Amniotic epithelial cell (primary cell): ENCODE measurements around the gene NBAS.

DNA sequence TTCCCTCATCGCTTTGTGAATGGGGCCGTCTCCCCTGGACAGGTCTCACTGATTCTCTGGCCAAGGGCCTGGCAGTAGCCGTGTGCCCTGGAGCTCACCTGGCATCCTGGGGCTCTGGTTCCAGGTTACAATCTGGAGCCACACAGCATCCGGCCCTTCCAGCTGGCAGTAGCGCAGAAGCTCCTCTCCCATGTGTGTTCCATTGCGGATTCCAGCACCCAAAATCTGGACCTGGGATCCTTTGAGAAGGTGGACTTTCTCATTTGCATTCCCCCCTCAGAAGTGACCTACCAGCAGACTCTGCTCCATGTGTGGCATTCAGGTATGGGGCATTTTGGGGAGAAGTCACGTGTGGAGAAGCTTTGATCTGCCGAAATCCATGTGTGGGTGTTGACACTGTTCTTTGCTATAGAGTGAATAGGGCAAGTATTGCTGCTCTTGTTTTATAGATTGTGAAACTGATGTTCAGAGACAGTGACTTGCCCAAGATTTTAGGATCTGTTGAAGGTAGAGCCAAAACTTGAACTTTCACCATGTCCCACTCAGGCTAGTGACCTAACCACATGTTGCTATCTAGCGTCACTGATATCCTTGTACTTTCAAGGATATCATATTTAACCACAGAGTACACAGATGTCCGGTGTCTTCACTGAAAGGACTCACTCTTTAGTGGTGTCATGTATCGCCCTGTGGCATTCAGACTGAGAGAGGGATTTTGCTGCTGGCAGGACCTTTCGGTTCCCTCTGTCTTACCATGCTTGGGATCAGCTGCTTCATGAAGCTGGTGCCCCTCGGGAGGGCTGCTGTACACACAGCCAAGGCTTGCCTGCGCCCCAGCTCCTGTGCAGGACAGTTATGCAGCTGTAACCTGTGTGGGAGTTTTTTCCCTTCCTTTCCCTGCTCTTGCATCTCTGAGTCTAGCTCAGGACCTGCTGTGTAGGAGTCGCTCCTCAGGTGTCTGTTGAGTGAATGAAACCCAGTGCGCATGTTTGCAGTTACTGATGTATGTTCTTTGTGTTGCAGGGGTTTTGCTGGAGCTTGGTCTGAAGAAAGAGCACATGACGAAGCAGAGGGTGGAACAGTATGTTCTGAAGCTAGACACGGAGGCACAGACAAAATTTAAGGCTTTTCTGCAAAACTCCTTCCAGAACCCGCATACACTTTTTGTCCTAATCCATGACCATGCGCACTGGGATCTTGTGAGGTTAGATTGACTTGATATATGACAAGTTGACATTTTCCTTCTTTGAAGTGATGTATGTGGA is 64.2 kb downstream of the GREB1 start:
- RRBS = no CpG with 5 or more reads among the region's 20 CpGs

DNA sequence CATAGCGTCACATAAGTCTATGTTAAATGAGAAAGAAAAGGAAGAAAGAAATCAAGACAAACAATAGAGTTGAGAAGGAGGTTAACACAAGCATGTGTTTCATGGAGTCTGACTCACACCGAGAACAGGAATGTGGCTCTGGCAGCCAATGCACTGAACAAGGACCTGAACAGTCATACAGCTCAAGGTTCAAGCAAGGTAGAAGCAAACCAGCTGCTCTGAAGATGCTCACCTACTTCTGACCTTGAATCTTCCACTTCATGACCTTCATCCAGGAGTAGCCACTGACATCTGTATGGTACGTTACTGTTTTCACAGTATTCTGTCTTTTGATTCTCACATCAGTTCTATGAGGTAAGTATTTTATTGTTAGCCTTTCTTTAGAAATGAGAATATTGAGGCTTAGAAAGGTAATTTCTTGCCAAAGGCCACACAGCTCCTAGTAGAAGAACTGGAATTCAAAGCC is 36.1 kb upstream of the LPIN1 start:
- RRBS = no CpG with 5 or more reads among the region's 3 CpGs

DNA sequence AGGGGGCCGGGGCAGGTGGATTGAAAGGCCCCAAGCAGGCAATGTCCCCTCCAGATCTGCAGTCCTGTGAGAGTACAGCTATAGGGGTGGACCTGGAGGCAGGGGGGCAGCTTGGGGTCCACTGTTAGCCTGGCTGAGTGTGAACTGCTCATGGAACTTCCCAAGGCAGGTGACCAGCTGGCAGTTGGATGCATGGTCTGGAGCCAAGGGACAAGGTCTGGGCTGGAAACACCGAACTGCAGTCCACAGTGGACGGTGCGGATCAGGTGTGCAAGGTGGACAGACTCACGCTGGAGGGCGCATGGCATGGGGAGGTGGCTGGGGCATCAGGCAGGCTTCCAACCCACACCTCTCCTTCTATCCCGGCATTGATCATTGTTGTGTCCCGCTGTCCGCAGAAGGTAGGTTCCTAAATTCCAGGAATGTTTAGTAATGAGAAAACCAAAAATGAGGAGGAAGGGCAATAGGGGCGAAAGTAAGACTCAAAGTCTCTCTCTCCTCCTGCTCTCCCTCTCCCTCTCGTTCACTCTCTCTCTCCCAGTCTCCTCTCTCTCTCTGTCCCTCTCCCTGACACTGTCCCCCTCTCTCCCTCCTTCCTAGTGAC is 30.4 kb upstream of the LPIN1 start:
- RRBS = no CpG with 5 or more reads among the region's 11 CpGs

DNA sequence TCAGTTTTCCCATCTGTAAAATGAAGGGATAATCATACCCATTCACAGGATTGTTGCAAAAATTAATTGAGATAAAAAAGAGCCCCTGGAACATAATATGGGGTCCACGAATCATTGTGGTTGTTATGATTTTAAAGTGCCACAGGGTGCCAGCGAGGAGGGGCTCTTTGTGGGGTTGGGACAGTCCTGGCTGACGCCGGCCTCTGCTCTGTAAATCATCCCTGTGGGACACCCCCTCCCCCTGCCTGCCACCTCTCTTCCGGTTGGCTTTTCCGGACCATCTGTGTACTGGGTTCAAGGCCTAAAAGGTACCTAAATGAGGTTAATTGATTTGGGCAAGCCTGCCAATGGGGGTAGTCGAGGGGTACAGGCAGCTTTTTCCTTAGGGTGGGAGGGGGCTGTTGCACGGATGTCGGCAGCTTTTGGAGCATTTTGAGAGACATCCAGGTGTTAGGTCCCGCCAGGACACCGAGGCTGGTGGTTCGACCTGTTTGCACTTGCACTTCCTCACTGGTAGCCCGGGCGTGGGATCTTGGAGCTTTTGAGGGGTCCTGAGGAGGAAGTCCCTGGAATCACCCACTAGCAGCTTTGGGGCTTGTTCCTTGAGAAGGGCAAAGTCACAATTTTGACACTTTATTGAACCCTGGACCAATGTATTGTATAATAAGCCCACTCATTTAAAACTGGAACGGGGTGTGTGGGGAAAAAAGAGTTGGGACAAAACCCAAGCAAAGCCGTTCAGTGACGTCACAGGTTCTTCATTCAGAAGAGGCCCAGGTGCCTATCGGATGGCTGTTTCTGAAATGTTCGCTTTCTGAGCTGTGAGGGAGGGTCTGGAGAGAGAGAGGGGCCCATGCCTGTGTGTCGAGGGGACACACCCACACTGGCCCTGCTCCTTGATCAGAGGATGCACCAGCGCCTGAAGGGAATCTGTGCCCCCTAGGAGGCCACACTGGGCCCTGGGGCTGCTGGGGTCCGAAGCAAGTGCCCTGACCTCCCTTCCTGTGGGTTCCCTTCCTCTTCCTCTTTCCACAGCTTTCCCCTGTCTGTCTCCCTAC is 2.3 kb downstream of the LPIN1 start:
- RRBS = 32% methylated on average over 2 of the region's 22 CpGs

- RRBS = no CpG with 5 or more reads among the region's 14 CpGs
These were observed 4.2 kb downstream of the LPIN1 start for GRCh38 chr2:11750189-11751514.

DNA sequence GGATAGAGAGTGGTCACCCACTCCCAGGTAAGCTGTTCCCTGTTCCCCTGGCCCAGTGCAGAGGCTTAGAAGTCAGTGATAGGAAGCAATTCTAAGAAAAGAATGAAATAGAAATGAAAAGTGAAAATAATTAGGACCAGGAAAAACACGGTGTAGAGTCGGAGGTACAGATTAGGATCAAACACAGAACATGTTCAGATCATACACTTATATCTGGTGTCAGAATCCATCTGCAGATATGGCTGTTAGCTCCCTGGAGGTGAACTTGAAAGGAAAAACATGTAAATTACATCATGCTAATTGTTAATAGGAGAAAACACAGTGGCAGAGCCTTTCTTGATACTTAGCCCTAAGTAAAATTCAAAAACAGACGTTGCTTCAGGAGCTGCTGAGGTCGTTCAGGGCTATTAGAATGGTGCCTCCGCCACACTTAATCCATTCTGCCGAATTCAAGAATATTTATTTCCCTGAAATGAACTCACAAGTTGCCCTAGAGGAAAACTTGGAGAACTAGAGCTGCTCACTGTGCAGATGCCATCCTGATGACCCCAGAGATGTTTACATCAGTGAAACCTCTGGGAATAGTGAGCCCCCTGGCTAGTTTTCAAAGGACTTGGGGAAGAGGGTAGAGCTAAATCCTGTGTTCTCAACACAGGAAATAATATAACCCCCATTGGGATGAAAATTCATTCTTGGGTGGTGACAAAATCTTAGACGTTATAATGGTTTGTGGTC is 27.5 kb downstream of the LPIN1 start:
- RRBS = no CpG with 5 or more reads among the region's 7 CpGs

DNA sequence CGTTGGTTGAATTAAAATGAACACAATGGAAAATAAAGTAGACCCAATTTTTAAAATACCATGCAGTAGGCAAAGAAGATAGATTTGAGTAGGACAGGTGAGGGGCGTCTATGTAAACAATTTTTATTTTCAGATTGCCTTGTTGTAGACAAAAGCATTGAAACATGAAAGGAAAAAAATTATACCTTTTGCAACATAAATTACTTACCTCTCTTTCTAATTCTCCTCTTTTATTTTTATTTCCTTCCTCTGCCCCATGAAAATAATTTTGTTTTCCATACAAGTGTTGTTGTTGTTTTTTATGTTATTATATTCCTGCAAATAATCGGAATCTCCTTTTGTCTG is 344.4 kb downstream of the LPIN1 start:
- RRBS = no CpG with 5 or more reads among the region's 3 CpGs

DNA sequence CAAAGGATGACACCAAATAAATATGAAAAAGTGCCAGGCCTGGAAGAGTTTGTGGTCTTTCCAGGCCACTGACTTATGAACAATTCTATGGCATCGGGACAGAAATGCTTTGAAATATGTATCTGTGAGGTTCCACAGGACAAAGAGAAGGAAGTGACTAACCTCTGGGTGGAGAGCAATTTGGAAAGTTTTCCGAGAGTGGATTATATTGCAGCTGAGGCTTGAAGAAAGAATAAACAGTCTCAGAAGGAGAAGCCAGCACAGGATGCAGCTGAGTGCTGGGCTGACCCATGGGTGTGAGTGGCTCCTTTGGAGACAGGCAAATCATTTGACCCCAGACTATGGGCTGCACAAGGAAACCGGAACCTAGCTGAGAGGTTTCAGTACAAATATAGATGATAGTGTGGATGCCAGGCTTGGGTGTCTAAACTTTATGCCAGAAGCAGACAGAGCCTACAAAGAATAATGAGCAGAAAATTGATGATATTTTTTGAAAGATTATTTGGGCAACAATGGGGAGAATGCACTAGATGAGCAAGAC is 409.3 kb downstream of the LPIN1 start:
- RRBS = no CpG with 5 or more reads among the region's 3 CpGs

DNA sequence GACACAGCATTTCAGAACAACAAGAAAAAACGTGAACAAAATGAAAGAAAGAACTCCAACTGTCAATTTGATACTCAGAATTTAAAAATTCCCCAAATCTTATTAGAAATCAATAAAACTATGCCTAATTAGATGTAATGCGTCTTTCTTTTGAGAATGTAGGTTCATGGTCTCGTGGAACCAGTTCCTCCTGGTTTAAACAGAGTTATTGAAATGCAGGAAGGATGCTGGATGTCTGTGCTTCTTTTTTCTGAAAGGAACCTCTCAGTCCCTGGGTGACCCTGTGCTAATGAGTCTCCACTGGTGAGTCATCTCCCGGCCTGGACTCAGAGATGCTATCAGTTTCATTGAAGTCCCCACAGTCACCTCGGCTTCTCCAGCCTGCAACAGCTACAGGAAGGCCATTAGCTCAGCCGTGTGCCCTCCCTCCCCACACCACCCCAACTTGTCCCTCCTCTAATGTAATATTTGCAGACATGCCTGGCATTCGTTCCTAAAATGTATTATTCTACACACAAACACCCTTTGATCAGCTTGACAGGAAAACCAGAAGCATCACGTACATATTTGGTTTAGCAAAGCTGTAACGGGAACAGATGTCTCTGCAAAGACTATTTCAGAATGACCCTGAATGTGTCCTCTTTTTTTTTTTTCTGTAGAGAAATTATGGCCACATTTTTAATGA is 430.6 kb downstream of the LPIN1 start:
- RRBS = no CpG with 5 or more reads among the region's 9 CpGs

GRCh38 chr2:12318087-12318516 is 398.6 kb upstream of the TRIB2 start:
- RRBS = no CpG with 5 or more reads among the region's 2 CpGs

- RRBS = no CpG with 5 or more reads among the region's 8 CpGs
These were observed 40.9 kb upstream of the TRIB2 start for GRCh38 chr2:12675821-12676247.

- RRBS = no CpG with 5 or more reads among the region's 6 CpGs
These were observed 91.4 kb downstream of the TRIB2 start for GRCh38 chr2:12808035-12808692.

DNA sequence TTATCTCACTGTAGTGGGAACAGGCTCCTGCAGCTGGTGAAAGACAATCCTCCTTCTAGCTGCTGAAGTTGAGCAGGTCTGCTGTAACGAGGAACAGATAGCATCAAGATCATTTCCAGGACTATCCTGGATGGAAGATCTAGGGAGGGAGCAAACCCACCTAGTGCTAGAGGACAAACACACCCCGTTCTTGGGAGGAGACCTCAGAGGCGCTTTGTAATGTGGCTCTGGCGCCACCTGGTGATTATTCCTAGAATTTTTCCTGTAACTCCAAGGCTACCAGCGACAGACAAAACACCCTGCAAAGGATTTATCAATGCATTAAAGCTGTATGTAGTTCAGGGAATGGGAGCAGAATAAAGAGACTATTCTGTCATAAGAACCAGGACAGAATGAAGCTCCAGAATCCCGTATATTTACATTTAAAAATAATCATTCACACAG is 290.1 kb downstream of the TRIB2 start:
- RRBS = no CpG with 5 or more reads among the region's 6 CpGs

GRCh38 chr2:13532331-13533210 is 815.8 kb downstream of the TRIB2 start:
- RRBS = no CpG with 5 or more reads among the region's 22 CpGs

DNA sequence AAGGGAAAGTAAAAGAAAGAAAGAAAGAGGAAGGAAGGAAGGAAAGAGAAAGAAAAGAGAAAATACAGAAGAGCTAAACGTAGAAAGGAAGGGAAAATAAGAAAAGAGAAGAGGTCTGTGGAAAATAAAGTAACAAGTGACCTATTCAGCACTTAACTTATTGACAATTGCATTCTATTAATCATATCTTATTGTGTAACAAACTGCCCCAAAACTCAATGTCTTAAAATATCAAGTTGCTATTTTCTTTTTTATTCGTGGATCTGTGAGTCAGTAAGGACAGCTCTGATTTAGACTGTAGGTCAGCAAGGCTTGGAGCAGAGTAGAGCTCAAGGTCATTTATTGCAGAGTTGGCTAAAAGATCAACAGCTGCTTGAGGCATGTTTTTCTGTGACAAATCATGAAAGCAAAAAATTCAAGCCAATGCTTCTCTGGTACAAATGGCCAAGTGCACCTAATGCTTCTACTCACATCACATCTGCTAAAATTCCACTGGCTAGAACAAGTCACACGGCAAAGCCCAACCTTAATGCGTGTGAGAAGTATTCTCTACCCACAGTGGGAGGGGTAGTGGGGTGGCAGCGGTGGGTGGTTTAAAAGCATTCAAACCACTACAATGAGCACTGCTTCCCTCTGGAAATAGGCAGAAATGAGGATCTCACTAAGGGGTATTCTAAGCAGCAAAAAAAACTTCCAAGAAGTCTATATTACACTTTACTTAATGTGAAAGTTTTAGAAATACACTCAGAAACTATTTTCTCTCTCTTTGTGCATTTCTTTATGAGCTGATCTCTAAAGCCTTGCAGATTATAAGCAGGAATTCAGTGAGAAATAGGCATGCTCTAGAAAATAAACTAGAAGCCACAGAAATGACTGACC is 497.7 kb upstream of the LRATD1 start:
- RRBS = no CpG with 5 or more reads among the region's 5 CpGs

DNA sequence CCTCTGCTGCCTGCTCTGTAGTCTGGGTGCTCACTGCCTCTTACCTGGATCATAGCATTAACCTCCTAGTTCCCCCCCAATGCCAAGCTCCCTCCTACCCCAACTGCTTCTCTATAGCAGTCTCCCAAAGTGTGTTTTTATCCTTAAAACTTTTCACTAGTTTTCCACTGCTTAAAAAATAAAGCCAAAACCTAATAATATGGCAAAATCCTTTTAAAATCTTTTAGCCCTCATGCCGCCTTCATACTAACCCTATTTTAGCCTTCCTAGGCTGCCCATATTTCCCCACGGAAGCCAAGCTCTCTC is 85.2 kb downstream of the LRATD1 start:
- RRBS = no CpG with 5 or more reads among the region's 2 CpGs

DNA sequence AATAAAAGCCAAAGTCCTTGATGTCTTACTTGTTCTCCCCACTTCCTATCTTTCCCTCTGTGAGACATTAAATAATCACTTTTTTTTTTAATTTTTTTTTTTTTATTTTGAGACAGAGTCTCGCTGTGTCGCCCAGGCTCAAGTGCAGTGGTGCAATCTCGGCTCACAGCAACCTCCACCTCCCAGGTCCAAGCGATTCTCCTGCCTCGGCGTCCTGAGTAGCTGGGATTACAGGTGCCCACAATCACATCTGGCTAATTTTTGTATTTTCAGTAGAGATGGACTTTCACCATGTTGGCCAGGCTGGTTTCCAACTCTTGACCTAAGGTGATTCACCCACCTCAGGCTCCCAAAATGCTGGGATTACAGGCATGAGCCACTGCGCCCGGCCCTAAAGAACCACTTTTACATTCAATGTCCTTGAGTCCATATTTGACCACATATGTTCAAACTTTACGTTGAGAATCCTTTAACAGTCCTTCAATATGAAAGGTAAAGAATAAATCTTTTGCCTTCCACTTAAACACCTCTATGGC is 156.6 kb downstream of the NBAS start:
- RRBS = no CpG with 5 or more reads among the region's 9 CpGs

- RRBS = 3% methylated on average over 3 of the region's 50 CpGs
These were observed at the start of gene NBAS for GRCh38 chr2:15560562-15561546. TSS of gene NBAS (minus strand) at chr2:15561334.

DNA sequence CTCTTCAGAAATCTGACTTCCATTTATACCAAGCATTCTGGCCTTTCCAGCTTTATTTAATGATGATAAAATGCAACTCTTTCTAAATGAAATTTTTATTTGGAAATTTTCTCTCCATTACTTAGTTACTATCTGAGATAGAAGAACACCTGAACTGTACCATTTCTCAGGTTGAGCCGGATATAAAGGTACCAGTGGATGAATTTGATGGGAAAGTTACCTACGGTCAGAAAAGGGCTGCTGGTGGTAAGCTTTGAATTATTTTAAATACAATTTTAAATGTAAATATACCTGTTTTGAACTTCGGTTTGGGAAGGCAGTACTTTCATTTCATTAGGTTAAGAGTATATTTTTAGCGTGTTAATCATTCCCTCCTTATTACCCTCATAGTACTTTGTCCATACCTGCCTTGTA is 38.2 kb downstream of the DDX1 start:
- RRBS = no CpG with 5 or more reads among the region's 4 CpGs

- RRBS = no CpG with 5 or more reads among the region's 5 CpGs
These were observed 66.0 kb downstream of the MYCN start for GRCh38 chr2:16006203-16006954.